ENCODE measurements around the gene SIK1.

DNA sequence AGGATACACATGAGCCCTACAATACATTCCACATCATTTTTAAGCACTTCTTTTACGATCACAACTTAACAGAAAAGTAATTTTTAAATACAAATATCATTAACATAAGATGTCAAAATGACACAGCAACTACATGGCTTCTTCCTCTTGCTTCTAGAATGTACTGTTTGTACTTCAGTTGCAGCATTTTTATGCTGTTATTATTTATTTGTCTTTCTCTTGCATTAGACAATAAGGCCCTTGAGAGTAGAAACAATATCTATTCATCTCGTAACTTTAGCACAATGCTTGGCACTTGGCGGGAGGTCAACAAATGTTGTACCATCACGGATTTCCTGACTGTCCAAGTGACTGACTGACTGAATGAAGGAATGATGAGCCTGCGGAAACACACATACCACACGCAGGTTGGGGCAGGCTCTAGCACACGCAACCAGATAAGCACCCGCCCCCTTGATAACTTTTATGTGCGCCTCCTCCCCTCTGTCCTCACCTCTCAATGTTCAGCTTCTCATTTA lies 48.0 kb upstream of the ABCG1 start:
- RRBS = no CpG with 5 or more reads among the region's 9 CpGs

GRCh38 chr21:42191981-42192439 lies 26.9 kb upstream of the ABCG1 start:
- RRBS = no CpG with 5 or more reads among the region's 9 CpGs

GRCh38 chr21:42287743-42288197 lies 27.4 kb downstream of the TFF3 start:
- RRBS = no CpG with 5 or more reads among the region's 25 CpGs

- RRBS = no CpG with 5 or more reads among the region's 19 CpGs
These were observed 15.8 kb downstream of the TFF3 start for GRCh38 chr21:42299124-42300015.

DNA sequence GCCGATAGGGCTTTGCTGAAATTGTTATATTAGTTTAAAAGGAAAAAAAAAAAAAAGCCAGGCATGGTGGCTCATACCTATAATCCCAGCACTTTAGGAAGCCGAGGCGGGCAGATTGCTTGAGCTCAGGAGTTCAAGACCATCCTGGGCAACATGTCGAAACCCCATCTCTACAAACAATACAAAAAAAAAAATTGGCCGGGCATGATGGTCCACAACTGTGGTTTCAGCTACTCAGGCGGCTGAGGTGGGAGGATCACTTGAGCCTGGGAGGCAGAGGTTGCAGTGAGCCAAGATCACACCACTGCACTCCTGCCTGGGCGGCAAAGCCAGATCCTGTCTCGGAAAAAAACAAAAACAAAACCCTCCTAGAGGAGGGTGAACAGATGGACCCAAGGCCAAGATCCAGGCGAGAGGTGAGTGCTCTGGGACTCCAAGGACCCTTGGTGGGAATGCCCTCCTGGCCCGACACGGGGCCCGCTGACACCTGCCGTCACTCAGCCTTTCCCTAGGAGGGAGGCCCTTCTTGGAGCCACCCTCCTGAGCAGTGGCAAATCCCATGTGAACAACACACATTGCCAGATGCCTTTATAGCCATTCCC lies 503 bp downstream of the TFF2 start:
- RRBS = no CpG with 5 or more reads among the region's 13 CpGs

DNA sequence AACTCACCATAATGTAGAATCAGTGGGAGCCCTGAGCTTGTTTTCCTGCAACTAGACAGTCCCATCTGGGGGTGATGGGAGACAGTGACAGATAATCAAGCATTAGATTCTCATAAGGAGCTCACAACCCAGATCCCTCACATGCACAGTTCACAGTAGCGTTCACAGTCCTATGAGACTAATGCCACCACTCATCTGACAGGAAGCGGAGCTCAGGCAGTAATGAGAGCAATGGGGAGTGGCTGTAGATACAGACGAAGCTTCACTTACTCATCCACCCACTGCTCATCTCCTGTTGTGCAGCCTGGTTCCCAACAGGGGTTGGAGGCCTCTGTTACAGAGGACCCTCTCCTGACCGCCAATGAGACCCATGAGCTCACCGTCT lies 39.7 kb downstream of the RSPH1 start:
- RRBS = no CpG with 5 or more reads among the region's 5 CpGs

DNA sequence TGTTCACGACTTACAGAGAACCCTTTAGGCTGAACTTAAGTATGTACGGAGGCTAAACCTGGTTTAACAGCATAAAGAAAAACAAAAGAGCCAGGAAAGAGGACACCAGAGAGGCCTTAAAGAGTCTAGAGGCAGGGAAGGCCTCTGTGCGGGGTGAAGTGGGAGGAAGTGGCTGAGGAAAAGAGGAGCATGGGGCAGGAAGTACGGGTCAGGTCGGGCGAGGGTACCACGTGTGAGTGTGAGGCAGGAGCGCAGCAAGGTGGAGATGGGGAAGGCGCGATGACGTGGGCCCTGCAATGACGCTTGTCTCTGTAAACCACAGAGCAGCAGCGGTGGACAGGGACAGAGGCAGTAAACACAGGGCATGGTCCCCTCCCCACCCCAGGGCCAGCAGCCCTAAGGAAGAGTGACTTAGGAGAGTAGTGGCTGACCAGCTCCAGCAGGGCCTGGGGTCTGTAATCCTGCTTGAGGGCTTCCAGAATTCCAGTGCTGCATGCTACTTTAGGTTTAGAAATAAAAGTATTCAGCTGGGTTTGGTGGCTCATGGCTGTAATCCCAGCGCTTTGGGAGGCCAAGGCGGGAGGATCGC lies 31.8 kb downstream of the RSPH1 start:
- RRBS = no CpG with 5 or more reads among the region's 16 CpGs

DNA sequence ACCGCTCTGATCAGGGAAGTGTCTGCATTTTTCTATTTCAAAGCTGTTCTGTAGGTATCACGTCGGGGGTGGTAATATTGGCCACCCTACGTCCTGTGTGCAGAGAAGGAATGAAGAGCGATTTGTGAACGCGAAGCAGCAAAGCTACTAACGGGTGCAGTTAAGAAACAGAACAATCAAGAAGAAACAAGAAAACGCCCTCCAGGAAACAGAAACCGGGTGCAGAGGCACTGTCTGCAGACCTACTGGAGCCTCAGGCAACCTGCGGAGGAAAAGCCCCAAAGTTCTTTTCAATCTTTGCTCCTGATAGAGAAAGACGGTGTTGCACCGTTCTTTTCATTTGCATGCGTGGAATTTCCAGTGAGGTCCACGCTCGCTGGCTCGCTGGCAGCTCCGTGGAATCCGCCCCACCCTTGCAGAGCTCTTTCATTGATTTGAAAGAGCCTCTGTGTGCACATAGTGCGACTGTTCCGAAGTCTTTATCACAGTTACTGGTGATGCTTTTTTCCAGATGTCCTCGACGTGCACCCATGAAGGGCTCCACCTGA lies 37.0 kb upstream of the PDE9A start:
- RRBS = no CpG with 5 or more reads among the region's 23 CpGs

DNA sequence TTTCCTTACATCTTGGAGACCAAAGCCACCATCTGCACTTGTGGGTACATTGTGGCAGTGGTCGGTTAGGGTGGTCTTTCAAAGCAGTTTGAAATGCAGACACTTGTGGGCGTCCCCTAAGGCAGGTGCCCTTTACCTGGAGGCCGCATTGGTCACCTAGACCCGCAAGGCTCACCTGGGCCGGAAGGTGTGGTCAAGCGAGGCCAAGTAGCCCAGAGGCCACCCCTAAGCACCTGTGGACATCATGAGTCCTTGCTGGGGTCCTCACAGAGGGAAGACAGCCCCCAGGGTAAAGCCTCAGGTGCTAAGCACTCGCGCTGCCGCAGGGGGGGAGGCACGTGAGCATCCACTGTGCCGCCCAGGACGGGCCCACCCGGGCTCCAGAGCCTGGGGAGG lies 702 bp upstream of the PKNOX1 start:
- RRBS = 4% methylated on average over 1 of the region's 13 CpGs

DNA sequence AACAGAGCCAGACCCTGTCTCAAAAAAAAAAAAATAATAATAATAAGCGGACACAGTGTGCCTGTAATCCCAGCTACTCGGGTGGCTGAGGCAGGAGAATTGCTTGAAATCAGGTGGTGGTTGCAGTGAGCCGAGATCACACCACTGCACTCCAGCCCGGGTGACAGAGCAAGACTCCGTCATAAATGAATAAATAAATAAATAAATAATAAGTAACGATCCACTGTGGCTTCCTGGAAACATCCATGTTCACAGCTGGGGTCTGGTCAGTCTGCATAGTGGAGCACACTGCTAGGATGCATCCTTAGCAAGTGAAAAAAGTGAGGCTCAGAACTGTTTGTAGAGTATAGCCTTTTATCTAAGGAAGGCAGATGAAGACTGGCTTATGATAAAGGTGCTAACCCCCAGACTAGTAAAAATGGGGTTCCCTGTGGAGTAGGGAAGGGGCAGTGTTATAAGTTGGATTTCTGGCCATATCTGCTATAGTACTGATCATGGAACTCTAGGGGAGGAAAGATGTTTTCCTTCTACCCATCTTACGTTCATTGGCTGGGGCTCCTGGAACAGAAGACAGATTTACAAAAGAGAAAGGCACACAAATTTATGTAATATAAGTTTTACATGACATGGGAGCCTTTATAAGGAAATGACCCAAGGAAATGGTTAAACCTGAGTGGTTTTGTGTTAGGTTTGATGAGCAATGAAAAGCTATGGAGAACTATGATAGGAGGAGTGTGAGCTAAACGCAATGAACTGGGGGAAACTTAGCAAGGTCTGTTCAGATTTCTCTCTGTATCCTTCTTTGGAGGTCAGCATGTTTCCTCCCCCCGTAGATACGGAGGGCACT lies 15.9 kb downstream of the PKNOX1 start:
- RRBS = no CpG with 5 or more reads among the region's 10 CpGs

DNA sequence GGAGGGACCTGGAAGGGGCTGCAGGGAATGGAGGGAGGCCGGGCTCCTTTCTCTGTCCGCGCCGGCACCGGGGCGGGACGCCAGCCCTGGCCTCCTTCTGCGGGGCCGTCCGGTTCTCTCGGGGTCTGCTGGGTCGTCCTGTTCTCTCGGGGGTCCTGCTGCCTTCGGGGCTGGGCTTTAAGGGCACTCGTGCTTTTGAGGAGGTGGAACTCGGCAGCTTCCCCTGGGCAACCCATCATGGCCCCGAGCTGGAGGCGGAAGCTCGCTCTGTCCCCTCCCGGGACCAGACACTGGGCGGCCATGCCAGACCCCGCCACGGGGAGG lies 4.2 kb downstream of the CRYAA start:
- RRBS = 30% methylated on average over 9 of the region's 23 CpGs

DNA sequence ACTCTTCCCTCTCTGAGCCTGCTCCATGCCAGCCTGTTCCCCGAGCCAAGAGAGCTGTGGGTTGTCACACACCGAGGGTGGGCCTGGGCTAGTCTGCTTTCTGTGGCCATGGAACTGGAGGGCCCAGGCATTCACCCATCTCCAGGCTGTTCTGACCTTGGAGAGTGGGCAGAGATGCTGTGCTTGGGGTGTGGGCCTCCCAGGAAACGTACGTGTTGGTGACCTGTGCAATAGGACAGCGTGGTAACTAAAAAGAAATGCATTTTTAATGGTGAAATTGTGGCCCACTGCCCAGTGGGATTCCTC lies 41.9 kb downstream of the CRYAA start:
- RRBS = no CpG with 5 or more reads among the region's 5 CpGs

DNA sequence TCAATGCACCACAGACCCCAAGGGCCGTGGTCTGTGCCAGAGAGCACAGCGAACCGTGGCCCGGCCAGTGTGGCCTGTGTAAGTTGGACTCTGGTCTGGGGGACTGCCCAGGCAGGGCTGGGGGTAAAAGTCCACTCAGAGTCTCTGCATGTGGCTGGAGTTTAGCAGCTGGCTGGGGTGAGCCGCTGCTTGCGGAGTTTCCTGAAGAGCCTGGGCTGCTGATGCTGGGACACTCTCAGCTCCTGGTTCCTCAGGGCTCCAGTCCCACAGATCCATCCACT lies 105.7 kb downstream of the CRYAA start:
- RRBS = no CpG with 5 or more reads among the region's 6 CpGs

GRCh38 chr21:43277646-43278438 lies 109.0 kb downstream of the CRYAA start:
- RRBS = no CpG with 5 or more reads among the region's 27 CpGs

GRCh38 chr21:43300932-43301641 lies 125.8 kb downstream of the SIK1 start:
- RRBS = 92% methylated on average over 5 of the region's 36 CpGs

DNA sequence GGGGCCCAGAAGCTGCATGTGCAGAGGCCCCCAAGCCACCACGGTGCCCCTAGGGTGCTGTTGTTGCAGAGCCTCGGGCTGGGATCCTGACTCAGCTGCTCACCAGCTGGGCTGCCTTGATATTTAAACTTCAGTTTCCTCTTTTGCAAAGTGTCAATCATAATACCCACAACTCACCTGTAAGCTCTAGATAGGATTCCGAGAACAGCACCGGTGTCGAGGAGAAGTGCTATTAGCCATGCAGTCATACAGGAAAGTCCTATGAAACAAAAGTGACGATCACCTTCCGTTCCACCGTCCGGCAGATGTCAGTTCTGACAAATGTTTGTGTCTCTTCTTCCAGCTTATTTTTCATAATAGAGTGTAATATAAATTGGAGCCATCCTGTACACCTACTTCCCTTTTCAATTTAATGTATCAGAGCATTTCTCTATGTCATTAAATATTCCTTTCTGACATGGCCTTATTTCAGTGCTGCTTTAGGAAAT lies 100.9 kb downstream of the SIK1 start:
- RRBS = 88% methylated on average over 6 of the region's 9 CpGs

- RRBS = 1% methylated on average over 44 of the region's 69 CpGs
These were observed at the start of gene SIK1 for GRCh38 chr21:43426938-43427339. Gene SIK1 (minus strand): TSS chr21:43427131.

GRCh38 chr21:43618867-43619203 lies 40.5 kb downstream of the HSF2BP start:
- RRBS = no CpG with 5 or more reads among the region's 7 CpGs

- RRBS = no CpG with 5 or more reads among the region's 15 CpGs
These were observed 12.6 kb downstream of the PDXK start for GRCh38 chr21:43731310-43732125.

- RRBS = no CpG with 5 or more reads among the region's 19 CpGs
These were observed 19.4 kb downstream of the PDXK start for GRCh38 chr21:43738065-43738900.

Data from HCT116 (cell line).